SJSA1 (cell line): Measurements from ENCODE around the gene ZIC2.

DNA sequence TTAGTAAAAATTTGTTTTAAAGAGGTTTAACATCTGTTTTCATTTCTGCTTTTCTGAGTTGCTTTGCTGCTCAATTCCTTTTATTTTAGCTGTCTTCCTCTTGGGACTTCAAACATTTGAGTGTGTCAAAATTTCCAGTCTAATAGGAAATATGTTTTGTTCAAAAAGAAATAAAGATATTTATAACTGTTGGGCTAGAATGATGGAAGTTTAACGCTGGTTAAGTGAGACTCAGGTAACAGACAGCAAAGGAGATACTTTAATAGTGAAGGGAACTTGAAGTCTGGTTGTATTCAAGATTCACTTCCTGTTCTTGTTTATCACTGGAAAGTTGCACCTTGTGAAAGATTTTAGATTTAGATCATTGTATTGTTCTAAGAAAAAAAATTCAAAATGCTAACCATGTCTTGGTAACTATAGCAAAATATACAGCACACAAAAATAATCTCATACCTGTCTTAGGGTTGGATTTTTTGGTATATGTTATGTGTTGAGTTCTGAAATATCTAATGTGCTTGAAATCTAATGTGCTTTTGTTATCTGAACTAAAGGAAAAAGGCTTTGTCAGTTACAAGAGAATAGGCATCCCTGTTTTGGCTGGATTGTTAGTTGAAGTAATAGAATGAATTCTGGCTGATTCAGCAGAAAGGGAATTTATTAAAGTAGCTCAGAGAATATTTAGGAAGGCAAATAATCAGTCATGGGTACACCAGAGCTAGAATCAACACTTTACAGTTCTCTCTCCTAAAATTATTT, 24.4 kb upstream of the GPR18 start:
- RAMPAGE, long total RNA = no peak

DNA sequence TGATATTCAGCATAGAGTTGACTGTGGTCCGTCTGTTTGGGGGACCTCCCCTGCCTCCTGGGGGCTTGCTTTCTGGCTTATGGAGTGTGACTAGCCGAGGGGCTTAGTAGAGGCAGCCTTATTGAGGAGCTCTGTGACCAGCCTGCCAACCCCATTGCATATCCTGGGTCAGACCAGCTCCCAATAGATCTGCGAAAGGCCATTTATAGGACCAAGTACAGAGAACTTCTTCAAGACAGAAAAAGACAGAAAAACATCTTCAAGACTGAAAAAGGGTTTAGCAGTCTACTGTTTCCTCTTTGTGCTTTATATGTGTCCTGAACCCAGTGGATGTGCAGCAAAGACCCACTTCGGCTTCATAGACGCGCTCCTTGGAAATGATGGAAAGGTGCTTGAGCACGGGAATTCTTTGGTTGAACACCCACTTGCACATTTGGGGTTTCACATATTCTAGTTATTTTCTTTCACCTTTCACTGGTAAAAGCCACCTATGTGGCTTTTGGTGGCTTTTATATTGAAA, 4.2 kb downstream of the GPR183 start:
- RAMPAGE, long total RNA = no peak

DNA sequence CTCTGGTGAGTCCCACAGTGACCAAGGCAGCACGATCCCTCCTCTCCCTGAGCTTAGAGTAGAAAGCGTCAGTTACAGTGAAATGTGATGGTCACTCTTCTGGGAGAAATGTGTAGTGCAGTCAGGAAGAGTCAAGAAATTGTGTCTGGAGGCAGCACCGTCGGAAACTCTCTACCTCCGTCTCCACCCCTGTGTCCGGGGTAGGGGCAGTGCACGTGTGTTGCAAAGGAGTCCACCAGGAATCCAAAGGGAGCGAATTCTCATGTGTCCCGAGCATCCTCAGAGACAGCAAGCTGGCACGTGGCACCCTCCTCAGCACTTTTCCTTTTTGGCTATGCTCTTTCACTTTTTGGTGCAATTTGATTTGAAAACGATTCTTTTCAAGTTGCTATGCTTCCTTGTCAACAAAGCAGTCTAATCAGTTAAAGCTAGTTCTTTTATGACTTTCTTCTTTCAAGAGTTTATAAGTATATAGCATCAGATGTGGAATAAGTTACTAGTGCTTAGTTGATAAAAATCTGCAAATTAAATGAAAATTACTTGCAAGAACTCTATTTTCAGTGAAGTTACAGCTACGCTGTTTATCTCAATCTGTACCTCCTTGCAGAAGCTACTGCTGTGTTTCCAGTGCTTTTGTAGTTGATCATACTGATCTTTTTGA, 45.6 kb upstream of the GPR183 start:
- RAMPAGE, long total RNA = no peak

- RAMPAGE, long total RNA = no peak
Observed at GRCh38 chr13:99357749-99358455, 50.7 kb upstream of the GPR183 start.

- RAMPAGE, long total RNA = no peak
Observed at GRCh38 chr13:99501909-99502455, 710 bp downstream of the TM9SF2 start.

- RAMPAGE, long total RNA = no peak
Observed at GRCh38 chr13:99559399-99560026, 47.0 kb upstream of the CLYBL start.

GRCh38 chr13:99566486-99566845, 40.0 kb upstream of the CLYBL start:
- RAMPAGE, long total RNA = no peak

- RAMPAGE, long total RNA = no peak
Observed at GRCh38 chr13:99687630-99688277, 81.3 kb downstream of the CLYBL start.

DNA sequence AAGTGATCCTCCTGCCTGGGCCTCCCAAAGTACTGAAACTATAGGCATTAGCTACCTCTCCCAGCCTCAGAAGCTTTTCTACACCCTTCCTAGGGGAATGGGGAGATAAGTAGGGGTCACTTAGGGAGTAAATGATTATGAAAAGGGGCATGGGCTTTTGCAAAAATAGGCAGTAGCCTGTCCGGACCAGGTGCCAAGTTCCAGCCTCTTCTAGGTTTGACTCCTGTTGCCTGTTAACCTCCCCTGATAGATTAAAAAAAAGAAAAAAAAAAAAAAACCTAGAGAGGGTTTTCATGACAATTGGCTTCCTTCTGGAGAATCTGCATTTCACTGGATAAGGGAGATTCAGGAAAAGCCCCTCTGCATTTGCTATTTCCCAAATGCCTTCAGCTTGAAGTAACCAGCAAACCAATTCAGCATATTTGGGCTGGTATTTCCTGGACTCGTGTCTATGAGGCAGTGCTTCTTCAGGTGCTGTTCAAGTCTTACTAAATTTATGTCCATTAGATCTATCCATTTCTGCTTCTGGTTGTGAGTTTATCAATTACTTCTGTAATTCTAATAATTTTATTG, 111.7 kb downstream of the CLYBL start:
- RAMPAGE, long total RNA = no peak

- RAMPAGE, long total RNA = no peak
Observed at GRCh38 chr13:99728678-99729264, 122.3 kb downstream of the CLYBL start.

- RAMPAGE, long total RNA = no peak
Observed at GRCh38 chr13:99980450-99981111, 1.0 kb upstream of the ZIC2 start.

GRCh38 chr13:99981683-99982068, at the start of gene ZIC2:
TSS of gene ZIC2 (plus strand) at chr13:99981784.
- RAMPAGE, long total RNA = no peak

DNA sequence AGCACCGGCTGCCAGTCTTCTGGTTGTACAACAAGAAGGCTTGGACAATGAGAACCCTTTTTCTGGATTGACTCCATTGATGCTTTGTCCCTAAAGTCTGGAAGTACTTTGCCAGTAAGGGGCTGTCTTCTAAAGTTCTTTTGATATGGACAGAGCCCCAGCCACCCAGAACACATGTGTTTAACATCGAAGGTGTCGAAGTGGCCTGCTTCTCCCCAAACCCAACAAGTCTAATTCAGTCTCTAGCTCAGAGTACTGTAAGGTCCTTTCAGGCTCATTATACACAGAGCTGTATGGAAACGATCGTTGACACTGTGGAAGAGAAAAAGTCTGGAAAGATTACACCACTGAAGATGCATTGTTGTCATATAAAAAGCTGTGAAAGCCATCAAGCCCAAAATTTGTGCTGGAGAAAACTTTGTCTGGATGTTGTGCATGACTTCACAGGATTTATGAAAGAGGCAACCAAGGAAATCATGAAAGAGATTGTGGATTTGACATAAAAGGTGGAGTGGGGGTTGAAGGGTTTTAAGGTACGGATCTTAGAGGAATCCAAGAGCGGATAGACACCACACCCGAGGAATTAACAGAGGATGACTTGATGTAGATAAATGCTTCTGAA, 236.9 kb downstream of the PCCA start:
- RAMPAGE, long total RNA = no peak

DNA sequence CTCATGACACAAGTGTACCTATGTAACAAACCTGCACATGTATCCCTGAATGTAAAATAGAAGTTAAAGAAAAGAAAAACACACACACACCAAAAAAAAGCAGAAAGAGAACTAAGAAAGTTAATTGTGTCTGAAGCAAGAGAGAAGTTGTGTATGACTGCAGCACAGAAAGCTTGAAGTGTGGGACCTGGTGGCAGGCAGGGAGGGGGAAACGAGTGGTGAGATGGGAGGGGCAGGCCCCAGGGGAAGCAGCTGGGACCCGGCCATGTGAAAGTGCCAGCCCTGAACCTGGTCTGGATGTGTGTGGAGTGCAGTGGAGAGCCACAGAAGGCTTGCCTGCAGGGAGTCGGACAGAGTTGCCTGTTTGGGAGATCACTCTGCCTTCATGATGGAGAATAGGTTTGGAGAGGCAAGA, 199.0 kb downstream of the GGACT start:
- RAMPAGE, long total RNA = no peak

DNA sequence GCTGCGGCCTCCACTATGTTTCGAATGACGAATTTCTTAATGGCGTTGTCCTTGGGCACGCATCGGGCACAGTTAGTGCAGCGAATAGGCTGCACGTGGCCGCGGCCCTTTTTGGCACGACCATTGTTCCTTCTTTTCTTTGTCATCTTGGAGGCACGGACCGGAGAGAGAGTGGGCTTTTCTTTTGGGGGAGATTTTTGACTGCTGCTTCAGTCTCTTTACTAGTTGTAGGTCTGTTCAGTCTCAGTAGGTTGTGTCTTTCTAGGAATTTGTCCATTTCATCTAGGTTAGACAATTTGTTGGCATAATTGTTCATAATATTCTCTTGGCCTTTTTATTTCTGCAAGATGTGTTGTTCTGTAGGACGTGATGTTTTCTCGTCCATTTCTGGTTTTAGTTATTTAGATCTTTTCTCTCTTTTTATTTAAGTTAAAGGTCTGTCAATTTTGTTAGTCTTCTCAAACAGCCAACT, 48.5 kb downstream of the GGACT start:
- RAMPAGE, long total RNA = start-site peak on the minus strand centred at position 173 of the sequence, 10 bp wide, 21 and 27 reads in 2 replicates

DNA sequence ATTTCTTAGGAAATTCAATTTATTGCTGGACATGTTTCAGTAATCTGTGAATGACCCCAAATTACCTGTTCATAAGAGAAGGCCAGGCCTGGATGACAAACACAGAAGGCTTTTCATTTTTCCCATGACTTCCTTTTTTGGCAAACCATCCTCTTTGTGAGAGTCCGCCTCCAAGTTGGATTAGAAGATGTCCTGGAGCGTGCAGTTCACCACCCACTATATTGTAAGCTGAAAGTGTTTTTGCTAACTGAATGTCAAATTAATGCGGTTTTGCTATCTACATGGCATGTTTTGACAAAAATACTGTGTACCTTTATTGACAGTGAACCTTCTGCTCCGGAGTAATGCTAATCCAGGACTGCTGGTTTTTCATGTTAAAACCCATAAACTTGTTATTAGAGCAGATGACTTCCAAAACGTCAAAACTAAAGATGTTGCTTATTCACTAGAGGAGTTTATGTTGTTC, 70.8 kb downstream of the ITGBL1 start:
- RAMPAGE, long total RNA = no peak

DNA sequence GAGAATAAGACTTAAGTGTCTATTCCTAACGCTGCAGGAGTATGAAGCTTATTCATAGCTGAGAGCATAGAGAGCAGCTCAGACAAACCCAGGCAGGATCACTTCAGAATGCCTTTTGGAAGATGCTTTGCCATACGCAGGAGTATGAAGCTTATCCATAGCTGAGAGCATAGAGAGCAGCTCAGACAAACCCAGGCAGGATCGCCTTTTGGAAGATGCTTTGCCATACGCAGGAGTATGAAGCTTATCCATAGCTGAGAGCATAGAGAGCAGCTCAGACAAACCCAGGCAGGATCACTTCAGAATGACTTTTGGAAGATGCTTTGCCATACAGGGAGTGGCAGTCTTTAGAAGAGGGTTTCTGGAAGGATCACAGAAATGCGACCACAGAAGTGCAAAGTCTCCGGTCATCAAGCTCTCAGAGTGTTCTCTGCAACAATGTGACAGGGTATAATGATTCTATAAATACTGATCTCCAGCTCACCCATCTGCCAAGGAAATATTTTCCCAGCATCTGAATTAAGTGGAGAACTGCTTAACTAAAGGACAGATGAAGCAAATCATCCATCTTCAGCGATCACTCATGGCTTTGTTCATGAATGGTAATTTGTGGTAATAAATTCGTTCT, 94.7 kb upstream of the FGF14 start:
- RAMPAGE, long total RNA = no peak

- RAMPAGE, long total RNA = no peak
Observed at GRCh38 chr13:102112197-102112526, 195.4 kb upstream of the FGF14 start.

GRCh38 chr13:102584330-102585049, 12.3 kb upstream of the TPP2 start:
- RAMPAGE, long total RNA = no peak

- RAMPAGE, long total RNA = no peak
Observed at GRCh38 chr13:102800119-102800873, 1.4 kb downstream of the BIVM start.